ENCODE data around the gene TUT4.

DNA sequence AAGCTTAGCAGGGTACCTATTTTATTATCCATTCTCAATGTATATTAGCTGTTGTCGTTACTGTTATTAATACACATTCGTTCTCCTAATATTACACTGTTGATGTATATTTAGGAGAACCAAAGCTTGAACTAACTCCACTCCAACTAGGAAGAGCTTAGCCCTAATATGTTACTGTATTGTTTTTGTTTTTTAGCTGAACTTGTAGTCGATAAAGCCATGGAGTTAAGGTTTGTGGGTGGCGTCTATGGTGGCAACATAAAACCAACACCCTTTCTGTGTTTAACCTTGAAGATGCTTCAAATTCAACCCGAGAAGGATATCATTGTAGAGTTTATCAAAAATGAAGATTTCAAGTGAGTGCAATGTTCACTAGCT is 1.1 kb downstream of the PRPF38A start:
- PRO-cap = no peak
CAGE:
- cytosol, long polyA minus RNA = no peak
- cytosol, long polyA plus RNA = no peak
- long polyA plus RNA = no peak
- nucleus, long polyA minus RNA = no peak
- nucleus, long polyA plus RNA = no peak

DNA sequence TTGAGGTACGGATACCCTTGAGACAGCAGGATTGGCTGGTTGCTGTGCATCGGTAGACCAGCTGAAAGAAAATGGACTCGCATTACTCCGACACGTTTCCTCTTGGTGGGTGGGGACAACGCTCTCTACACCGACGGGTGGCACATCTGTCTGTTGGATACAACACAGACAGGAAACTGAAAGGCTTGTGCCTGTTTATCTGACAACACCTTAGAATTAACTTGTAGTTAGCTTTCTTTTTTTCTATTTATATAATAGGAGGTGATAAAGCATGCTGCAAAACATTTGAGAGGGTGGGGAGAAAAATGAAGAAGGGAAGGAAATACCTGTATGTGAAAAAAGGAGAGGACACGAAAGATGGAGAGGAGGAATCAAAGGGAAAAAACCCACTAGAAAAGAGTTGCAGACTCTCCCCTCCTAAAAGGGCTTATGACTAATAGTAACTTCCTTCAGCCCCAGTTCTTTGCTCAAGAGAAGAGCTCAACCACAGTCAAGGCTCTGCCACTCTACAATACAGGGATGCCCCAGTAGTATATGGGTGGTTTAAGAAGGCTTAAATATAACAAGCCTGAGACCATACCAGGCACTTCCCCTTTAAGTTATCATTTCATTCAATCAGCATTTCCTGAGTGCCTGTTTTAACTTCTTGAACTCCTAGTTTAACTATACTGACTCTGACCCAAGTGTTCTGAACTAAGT is 19.6 kb downstream of the PRPF38A start:
- PRO-cap = no peak
CAGE:
- cytosol, long polyA minus RNA = no peak
- cytosol, long polyA plus RNA = no peak
- long polyA plus RNA = no peak
- nucleus, long polyA minus RNA = no peak
- nucleus, long polyA plus RNA = no peak

- PRO-cap = unidirectional peak, plus-strand start at chr1:52552621; unidirectional peak, plus-strand start at chr1:52552654; bidirectional peak, plus-strand start at chr1:52553146, minus-strand start at chr1:52553092
CAGE:
- cytosol, long polyA minus RNA = start-site peak on the minus strand at chr1:52553091-52553100, 26 reads
- cytosol, long polyA plus RNA = no peak
- long polyA plus RNA = start-site peak on the minus strand at chr1:52553068-52553106, 122 and 41 reads in 2 replicates
- nucleus, long polyA minus RNA = start-site peak on the minus strand at chr1:52552562-52552714, 19 reads; start-site peak on the minus strand at chr1:52552958-52552967, 18 reads; start-site peak on the minus strand at chr1:52553076-52553082, 30 reads
- nucleus, long polyA plus RNA = no peak
Observed at GRCh38 chr1:52552565-52553322, at the start of gene TUT4. Gene TUT4, minus strand, starts transcription at chr1:52553092.

GRCh38 chr1:52636487-52637477 is 3.8 kb downstream of the SHISAL2A start:
- PRO-cap = no peak
CAGE:
- cytosol, long polyA minus RNA = no peak
- cytosol, long polyA plus RNA = no peak
- long polyA plus RNA = no peak
- nucleus, long polyA minus RNA = no peak
- nucleus, long polyA plus RNA = no peak

- PRO-cap = no peak
CAGE:
- cytosol, long polyA minus RNA = start-site peak on the plus strand at chr1:52821706-52821749, 25 reads; start-site peak on the plus strand at chr1:52822194-52822226, 12 reads
- cytosol, long polyA plus RNA = no peak
- long polyA plus RNA = no peak
- nucleus, long polyA minus RNA = no peak
- nucleus, long polyA plus RNA = no peak
Observed at GRCh38 chr1:52821319-52822335, 20.9 kb upstream of the ZYG11A start.

- PRO-cap = no peak
CAGE:
- cytosol, long polyA minus RNA = no peak
- cytosol, long polyA plus RNA = no peak
- long polyA plus RNA = no peak
- nucleus, long polyA minus RNA = no peak
- nucleus, long polyA plus RNA = no peak
Observed at GRCh38 chr1:52904652-52905211, 16.8 kb downstream of the ECHDC2 start.

DNA sequence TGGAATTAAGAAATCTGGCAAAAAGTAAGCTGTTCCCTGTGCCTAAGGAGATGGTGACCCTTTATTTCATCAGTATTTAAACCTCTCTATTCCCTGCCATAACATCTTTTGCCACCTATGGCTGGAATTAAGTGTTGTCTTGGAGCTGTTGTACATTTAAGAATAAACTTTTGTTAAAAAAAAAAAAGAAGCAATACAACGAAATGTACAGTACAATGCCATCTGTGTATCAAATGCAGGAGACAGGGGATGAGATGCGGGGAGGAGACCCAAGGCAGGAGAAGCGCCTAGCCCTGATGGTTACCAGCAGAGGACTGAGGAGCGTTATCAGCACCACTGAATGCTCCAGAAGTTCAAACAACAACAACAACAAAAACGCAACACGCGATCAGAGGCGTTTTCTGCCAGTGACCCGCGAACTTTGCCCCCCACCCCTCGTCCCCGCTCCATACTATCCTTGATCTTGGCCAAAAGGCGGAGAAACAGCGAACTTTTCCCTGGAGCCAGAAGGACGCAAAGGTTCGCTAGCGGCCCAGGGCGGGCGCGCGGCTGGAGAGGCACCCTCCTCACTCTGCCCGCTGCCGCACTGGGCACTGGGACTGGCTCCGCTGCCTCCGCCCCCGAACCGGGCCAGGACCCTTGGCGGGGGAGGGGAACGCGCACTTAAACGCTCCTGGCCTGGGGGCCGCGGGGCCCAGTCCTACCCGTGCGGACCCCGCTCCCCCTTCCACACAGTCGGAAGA is 799 bp downstream of the ECHDC2 start:
- PRO-cap = unidirectional peak, plus-strand start at position 527 of the sequence
CAGE:
- cytosol, long polyA minus RNA = no peak
- cytosol, long polyA plus RNA = no peak
- long polyA plus RNA = no peak
- nucleus, long polyA minus RNA = no peak
- nucleus, long polyA plus RNA = no peak

DNA sequence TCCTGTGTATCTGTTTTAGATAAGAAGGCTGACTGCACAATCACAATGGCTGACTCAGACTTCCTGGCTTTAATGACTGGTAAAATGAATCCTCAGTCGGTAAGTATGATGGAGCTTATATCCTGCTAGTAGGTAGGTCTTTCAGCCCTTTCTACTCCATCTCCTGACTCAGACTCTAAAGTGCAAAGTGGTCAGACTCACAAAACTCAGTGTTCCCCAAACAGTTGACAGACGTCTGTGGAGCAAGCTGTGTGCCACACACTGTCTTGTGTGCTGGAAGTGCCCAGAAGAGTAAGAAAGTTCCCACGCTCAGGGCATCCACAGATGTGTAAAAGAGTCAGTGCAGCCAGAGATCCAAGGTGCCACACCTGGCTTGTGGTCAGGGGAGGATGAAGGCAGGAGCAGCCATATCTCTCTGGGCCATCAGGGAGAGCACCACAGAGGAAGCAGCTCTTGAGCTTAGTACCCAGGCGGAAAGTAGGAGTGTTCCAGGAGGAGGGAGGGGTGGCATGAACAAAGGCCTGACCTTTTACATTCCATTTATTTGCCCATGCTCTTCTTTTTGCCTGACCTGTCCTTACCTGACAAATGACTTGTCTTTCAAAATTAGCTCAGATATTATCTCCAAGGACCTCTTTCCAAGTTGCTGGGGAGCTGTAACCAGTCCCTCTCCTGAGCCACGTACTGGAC is 14.0 kb upstream of the PODN start:
- PRO-cap = bidirectional peak, plus-strand start at position 230 of the sequence, minus-strand start at position 12 of the sequence; unidirectional peak, minus-strand start at position 686 of the sequence
CAGE:
- cytosol, long polyA minus RNA = no peak
- cytosol, long polyA plus RNA = no peak
- long polyA plus RNA = no peak
- nucleus, long polyA minus RNA = no peak
- nucleus, long polyA plus RNA = no peak

- PRO-cap = no peak
CAGE:
- cytosol, long polyA minus RNA = no peak
- cytosol, long polyA plus RNA = no peak
- long polyA plus RNA = no peak
- nucleus, long polyA minus RNA = no peak
- nucleus, long polyA plus RNA = no peak
Observed at GRCh38 chr1:53062389-53063774, 869 bp downstream of the PODN start.

- PRO-cap = no peak
CAGE:
- cytosol, long polyA minus RNA = no peak
- cytosol, long polyA plus RNA = no peak
- long polyA plus RNA = no peak
- nucleus, long polyA minus RNA = no peak
- nucleus, long polyA plus RNA = no peak
Observed at GRCh38 chr1:53081780-53082258, 19.8 kb downstream of the PODN start.

GRCh38 chr1:53172700-53173356 is 23.8 kb upstream of the CPT2 start:
- PRO-cap = no peak
CAGE:
- cytosol, long polyA minus RNA = no peak
- cytosol, long polyA plus RNA = no peak
- long polyA plus RNA = no peak
- nucleus, long polyA minus RNA = no peak
- nucleus, long polyA plus RNA = no peak

DNA sequence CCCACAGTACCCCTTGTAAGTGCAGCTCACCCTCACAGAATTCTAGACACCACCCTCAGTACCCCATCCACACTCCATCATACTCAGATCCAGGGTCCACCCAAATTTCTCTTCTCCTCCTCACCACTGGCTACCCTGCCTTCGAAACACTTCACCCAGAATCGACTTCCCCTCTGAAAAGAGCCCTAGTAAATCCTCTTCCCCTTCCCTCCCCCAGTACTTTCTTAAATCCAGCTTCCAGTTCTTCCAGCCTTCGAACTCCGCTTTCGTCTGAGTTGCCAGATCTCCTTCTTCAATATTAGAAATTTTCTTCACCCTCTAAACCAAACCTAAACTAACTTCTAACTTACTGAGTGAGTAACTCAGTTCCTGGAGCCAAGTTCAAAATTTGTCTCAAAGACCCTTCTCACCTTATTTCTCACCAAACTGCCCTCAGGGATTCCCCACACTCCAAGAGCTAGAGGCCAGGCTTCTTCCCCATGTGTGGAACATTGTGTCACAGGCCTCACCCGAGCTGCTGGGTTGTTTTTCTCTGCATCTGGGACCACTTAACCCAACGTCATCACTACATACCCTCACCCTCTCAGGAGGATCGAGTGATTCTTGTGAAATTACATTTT is 1.3 kb downstream of the CPT2 start:
- PRO-cap = no peak
CAGE:
- cytosol, long polyA minus RNA = no peak
- cytosol, long polyA plus RNA = no peak
- long polyA plus RNA = no peak
- nucleus, long polyA minus RNA = no peak
- nucleus, long polyA plus RNA = no peak

DNA sequence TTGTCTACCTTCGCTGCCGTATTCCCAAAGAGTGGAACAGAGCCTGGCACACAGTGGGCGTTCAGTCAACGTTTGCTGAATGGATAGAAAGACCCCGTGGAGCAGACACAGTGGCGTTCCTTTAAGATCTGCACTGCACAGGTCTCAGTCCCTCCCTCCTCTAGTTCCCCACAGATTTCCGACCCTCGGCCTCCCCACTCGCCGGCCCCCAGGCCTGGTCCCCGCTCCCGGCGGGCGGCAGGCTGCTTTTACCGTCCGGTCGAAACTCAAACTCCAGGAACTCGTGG is 266 bp downstream of the MAGOH start:
- PRO-cap = no peak
CAGE:
- cytosol, long polyA minus RNA = no peak
- cytosol, long polyA plus RNA = no peak
- long polyA plus RNA = no peak
- nucleus, long polyA minus RNA = no peak
- nucleus, long polyA plus RNA = no peak

- PRO-cap = no peak
CAGE:
- cytosol, long polyA minus RNA = no peak
- cytosol, long polyA plus RNA = no peak
- long polyA plus RNA = no peak
- nucleus, long polyA minus RNA = no peak
- nucleus, long polyA plus RNA = no peak
Observed at GRCh38 chr1:53294514-53295018, 33.3 kb downstream of the LRP8 start.

GRCh38 chr1:53645592-53645999 is 93.4 kb downstream of the GLIS1 start:
- PRO-cap = no peak
CAGE:
- cytosol, long polyA minus RNA = no peak
- cytosol, long polyA plus RNA = no peak
- long polyA plus RNA = no peak
- nucleus, long polyA minus RNA = no peak
- nucleus, long polyA plus RNA = no peak

- PRO-cap = no peak
CAGE:
- cytosol, long polyA minus RNA = no peak
- cytosol, long polyA plus RNA = no peak
- long polyA plus RNA = no peak
- nucleus, long polyA minus RNA = no peak
- nucleus, long polyA plus RNA = no peak
Observed at GRCh38 chr1:53889030-53889406, 579 bp downstream of the YIPF1 start.

- PRO-cap = no peak
CAGE:
- cytosol, long polyA minus RNA = no peak
- cytosol, long polyA plus RNA = no peak
- long polyA plus RNA = no peak
- nucleus, long polyA minus RNA = no peak
- nucleus, long polyA plus RNA = no peak
Observed at GRCh38 chr1:53899095-53899866, 5.3 kb downstream of the DIO1 start.

- PRO-cap = no peak
CAGE:
- cytosol, long polyA minus RNA = no peak
- cytosol, long polyA plus RNA = no peak
- long polyA plus RNA = no peak
- nucleus, long polyA minus RNA = no peak
- nucleus, long polyA plus RNA = no peak
Observed at GRCh38 chr1:54218885-54219640, 19.1 kb downstream of the MRPL37 start.

- PRO-cap = no peak
CAGE:
- cytosol, long polyA minus RNA = no peak
- cytosol, long polyA plus RNA = no peak
- long polyA plus RNA = no peak
- nucleus, long polyA minus RNA = no peak
- nucleus, long polyA plus RNA = no peak
Observed at GRCh38 chr1:54219818-54220870, 20.2 kb downstream of the MRPL37 start.

- PRO-cap = no peak
CAGE:
- cytosol, long polyA minus RNA = no peak
- cytosol, long polyA plus RNA = no peak
- long polyA plus RNA = no peak
- nucleus, long polyA minus RNA = no peak
- nucleus, long polyA plus RNA = no peak
Observed at GRCh38 chr1:54276648-54277770, 77.0 kb downstream of the MRPL37 start.